Cerebral cortex (tissue), 2 donors: ENCODE data around the genes RORC, KPRP, S100A8 and S100A13.

DNA sequence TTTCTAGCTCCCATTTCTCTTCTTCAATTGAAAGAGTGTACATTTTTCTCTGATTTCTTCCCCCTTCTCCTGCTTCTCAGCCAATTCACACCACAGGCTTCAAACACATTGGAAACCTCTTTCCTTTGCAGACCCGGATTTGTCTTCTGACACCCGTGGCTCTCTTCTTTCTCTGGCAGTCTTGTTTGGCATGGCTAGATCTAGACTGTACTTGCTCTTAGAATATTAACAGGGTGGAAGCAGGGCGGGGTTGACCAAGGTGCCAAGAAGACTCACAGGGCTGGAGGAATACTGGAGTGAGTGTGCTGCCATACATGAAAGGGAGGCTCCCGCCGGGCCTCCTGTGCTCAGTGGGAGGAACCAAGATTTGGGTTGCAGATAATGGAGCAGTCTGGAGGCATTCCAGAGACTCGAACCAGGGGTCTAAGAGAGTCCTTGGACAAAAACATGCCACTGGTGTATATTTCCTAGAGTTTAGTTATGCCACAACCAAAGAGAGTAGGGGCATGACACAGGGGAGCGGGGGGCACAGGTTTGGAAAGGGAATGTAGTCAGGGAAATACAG is 27.6 kb upstream of the SNX27 start:
- PRO-cap, 2 experiments = no peak in any of the 2 experiments

DNA sequence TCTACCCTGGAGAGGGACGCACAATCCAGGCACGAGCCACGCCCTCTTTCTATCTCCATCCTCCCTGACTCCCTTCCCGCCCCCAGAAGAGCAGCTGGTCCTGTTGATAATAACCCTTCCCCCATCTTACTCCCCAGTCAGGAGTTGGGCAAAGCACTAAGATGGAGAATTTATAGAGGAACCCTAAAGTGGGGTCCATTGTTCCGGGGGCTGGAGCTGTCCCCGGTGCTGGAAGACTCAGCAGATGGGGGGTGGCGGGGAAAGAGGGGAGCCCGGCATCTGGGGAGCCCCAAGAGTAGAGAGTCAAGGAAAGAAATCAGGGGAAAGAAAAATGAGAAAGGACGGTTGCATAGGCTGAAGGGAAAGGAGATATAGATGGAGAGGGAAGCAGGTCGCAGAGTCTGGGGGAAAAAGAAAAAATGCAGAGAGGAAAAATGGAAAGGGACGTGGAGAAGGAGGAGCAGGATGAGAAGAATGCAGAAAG is 327 bp upstream of the CELF3 start:
- PRO-cap, 2 experiments = peak in 1 of 2 experiments; most common plus-strand start position 243 of the sequence (in 1)

DNA sequence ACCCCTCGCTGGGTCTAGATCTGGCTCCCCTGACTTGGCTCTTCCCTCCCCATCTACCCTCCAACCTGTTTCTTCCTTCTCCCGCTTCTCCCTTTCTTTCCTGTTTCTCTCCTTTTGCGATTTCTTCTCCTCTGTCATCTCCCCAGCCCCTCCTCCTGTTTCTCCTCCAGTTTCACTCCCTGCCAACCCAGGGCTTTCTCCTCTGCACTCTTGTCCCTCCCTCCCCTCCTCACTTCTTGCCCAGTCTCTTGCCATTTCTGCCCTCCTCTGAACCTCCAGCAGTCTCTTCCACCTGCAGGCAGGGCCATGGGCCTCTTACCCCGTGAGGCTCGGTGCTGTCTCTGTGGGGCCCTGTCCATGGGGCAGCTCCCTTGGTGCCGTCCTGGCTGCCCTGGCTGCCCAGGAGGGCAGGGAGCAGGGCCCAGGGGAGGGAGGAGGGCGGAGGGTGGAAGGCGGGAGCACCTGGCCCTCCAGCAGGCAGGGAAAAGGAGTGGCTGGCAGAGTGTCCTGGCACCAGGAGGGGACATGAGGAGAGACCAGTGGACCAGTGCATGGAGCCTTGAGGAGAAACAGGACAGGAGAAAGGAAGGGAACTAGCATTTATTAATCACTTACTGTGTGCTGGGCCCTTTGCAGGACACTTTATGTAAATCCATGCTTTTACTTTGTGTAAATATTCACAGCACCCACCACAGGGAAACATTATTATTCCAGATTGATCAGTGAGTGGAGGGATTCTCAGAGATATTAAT is at the start of gene RORC:
Gene RORC, minus strand, starts transcription at position 397 of the 752 bp plus-strand sequence.
- PRO-cap, 2 experiments = no peak in any of the 2 experiments

DNA sequence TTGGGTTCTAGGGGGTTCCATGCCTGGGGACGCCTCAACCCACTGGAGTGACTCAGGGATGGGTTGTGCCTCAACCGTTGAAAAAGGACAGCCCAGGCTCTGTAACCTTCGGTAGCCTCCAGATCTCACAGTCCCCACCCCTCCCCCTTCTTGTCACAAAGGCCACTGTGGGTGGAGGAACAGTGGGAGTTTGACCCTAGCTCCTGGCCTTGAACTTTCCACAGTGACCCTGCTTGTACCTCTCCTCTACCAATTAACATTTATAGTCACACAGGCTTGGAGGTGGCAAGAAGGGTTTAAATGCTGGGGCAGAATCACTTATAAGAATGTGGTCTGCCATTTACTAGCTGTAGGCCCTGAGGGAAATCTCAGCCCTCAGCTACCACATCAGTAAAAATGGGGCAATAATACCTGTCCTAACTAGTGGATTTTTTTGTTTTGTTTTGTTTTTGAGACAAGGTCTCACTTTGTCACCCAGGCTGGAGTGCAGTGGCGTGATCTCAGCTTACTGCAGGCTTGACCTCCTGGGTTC is 2.8 kb upstream of the RORC start:
- PRO-cap, 2 experiments = no peak in any of the 2 experiments

DNA sequence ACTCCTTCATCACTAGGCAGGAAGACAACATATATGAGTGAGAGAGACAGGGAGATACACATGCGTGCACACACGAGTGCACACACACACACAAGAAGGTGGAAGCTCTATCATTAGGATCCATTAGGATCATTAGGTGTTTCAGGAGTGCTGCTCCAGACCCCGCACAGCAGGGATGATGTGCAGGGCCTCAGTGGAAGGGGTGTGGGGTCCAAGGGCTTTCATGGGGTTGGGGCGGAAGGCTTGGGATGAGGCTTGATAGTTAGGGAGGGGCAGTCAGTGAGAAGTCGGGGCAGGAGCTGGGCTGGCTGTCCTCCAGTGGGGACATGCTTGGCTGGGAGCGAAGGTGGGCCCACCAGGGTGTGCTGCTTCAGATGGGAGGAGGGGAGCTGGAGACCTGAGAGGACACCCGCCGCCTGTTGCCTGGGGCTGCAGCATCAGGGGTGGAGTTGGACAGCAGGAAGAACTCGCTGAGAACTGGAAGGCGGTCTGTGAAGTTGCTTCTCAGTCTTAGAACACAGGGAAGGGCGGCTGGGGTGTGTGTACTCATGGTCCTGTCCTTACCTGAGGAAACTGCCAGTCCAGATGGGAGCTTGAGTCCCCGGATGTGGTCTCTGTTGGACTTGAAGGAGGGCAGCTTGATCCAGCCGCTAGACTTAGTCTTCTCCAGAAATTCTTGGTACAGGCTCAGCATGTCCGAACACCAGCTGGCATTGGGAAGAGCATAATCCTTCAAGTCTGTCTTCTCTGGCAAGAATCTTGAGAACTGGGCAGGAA is 1.6 kb downstream of the THEM5 start:
- PRO-cap, 2 experiments = no peak in any of the 2 experiments

DNA sequence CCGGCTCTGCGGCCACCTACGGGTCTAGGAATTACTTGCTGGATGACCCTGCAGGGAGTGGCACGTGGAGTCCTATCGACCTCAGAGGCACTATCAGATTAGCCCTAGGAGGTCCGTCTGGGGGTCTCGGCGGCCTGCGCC is 413 bp upstream of the S100A10 start:
- PRO-cap, 2 experiments = no peak in any of the 2 experiments

GRCh38 chr1:152459775-152460507 is 45.9 kb upstream of the CRNN start:
- PRO-cap, 2 experiments = no peak in any of the 2 experiments

- PRO-cap, 2 experiments = no peak in any of the 2 experiments
Measured at GRCh38 chr1:152613262-152613528, 416 bp upstream of the LCE3B start.

- PRO-cap, 2 experiments = no peak in any of the 2 experiments
Measured at GRCh38 chr1:152757785-152758089, at the start of gene KPRP. Gene KPRP, plus strand, starts transcription at chr1:152758025.

- PRO-cap, 2 experiments = no peak in any of the 2 experiments
Measured at GRCh38 chr1:152765238-152765467, 7.3 kb downstream of the KPRP start.

- PRO-cap, 2 experiments = no peak in any of the 2 experiments
Measured at GRCh38 chr1:153390351-153391424, at the start of gene S100A8. Gene S100A8, minus strand, starts transcription at chr1:153391073.

GRCh38 chr1:153533620-153534220 is 2.1 kb downstream of the S100A6 start:
- PRO-cap, 2 experiments = no peak in any of the 2 experiments

DNA sequence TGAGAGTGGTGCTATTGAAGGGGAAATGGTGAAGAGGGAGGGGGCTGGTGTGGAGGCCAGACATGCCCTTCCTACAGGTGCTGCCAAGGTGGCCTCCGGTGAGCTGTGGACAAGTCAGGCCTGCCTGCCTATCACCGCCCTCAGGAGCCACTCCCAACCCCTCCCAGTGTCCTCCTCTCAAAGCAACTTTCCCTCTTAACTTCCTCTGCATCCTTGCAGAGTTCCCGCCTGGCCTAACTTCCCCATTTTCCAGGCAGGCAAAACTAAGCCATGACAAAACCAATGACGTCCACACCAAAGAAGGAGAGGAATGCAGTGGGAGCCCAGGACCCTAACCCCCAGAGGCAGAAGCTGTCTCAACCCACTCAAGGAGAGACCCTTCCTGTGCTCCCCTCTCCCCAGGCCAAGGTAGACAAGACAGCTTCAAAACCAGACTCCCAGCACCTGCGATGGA is 948 bp upstream of the S100A6 start:
- PRO-cap, 2 experiments = no peak in any of the 2 experiments

GRCh38 chr1:153566125-153566999 is 718 bp upstream of the S100A2 start:
- PRO-cap, 2 experiments = peak in 1 of 2 experiments; most common plus-strand start chr1:153566782 (in 1); most common minus-strand start chr1:153566679 (in 1)

DNA sequence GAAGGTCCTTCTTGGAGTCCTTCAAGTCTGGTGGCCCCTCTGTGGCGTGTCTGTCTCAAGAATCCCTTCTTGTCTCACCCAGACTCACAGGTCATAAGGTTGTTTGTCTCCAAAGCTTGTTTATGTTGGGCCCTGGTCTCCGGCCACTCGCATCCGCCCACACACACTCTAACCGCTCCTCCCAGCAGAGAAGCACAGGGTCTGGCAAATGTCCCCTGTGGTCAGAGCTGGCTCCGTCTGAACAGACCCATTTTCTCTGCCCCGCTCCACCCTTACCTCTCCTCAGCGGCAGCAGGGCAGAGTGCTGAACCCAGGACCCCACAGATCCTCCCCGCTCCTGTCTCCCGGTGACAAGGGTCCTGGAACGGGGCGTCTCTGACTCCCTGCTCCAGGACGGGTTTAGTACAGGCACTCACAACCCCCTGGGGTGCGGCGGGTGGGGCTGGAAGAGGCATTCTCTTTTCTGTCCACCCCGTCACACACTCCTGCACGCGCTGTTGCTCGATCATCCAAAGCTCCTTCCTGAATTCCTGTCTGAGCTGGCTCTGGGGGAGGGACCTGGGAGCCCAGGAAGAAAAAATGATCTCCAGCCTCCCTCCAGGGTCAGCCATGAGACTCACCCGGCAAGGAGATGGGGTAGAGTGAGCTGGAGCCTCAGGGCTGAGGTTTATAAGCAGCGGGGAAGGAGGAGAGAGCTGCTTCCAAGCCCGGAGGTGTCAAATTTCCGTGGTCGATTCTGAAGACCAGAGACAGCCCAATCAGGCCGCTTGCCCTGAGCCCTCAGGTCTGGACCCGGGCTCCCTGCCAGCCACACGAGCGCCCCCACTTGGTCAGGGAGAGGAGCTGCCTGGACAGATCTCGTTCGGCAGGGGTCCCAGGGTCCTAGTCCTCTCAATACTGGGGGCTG is at the start of gene S100A13:
Gene S100A13, minus strand, starts transcription at position 643 of the 907 bp plus-strand sequence.
- PRO-cap, 2 experiments = peak in 1 of 2 experiments; most common plus-strand start position 670 of the sequence (in 1); most common minus-strand start position 487 of the sequence (in 1)

GRCh38 chr1:153667503-153667910 is 3.3 kb downstream of the ILF2 start:
- PRO-cap, 2 experiments = no peak in any of the 2 experiments

- PRO-cap, 2 experiments = no peak in any of the 2 experiments
Measured at GRCh38 chr1:153693325-153693889, 14.9 kb downstream of the NPR1 start.

DNA sequence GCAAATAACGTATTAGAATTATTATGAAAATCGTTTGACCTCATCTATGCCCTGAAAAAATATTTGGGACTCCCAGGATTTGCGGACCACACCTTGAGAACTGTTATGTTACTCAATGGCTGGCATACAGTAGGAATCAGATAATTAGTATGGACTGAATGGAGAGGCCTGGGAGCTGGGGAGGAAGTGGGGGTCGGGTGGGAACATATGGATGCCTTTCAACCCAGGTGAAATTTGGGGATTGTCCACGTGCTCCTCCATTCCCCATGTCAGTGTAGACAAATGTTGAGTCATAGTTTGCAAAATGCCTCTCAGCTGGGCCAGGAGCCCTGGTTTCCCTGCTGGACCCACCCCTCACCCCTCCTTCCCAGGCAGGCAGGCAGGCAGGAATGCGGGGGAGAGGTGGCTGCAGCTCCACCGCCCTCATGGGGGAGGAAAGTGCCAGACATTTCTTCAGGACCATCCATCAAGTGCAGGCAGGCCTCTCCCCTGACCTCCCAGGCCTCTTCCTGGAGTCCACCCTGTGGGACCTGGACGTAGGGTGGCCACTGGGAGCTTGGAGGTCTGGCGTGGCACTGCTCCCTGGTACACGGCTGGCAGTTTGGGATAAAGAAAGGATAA is 18.6 kb downstream of the NPR1 start:
- PRO-cap, 2 experiments = no peak in any of the 2 experiments

GRCh38 chr1:153740422-153740958 is 12.6 kb downstream of the INTS3 start:
- PRO-cap, 2 experiments = no peak in any of the 2 experiments

GRCh38 chr1:153768748-153769239 is 6.4 kb upstream of the SLC27A3 start:
- PRO-cap, 2 experiments = no peak in any of the 2 experiments